NB4 (cell line): ENCODE measurements around a stretch of chr12.

DNA sequence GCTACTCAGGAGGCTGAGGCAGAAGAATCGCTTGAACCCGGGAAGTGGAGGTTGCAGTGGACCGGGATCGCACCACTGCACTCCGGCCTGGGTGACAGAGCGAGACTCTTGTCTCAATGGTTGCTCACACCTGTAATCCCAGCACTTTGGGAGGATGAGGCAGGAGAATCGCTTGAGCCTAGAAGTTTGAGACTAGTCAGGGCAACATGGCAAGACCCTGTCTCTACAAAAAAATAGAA, 6.5 kb upstream of the TNS2 start:
- RRBS: no CpG with 5 or more reads among the region's 7 CpGs

- RRBS: 48% methylated on average over 1 of the region's 10 CpGs
These were observed 5.7 kb downstream of the TNS2 start for GRCh38 chr12:53055522-53056086.

- RRBS: no CpG with 5 or more reads among the region's 7 CpGs
These were observed 9.3 kb upstream of the ITGB7 start for GRCh38 chr12:53216311-53216850.

DNA sequence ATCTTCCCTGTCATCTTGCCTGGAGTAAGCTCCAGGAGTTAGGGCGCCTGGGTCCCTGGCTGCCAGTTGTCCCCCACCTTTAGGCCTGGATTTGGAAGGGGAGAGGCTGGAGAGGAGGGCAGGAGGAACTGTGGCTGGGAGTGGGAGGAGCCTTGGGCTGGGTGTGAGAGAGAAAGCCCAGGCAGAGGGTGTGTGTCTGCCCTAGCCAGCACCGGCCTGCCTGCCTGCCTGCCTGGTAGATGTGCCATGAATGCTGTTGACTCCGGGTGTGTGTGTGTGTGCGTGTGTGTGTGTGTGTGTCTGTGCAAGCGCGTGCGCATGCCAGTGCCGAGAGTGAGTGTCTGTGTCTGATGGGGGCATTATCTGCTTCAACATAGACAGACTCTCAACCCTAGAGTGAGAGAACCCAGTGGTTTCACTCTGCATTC, 846 bp upstream of the RARG start:
- RRBS: 45% methylated on average over 1 of the region's 8 CpGs

DNA sequence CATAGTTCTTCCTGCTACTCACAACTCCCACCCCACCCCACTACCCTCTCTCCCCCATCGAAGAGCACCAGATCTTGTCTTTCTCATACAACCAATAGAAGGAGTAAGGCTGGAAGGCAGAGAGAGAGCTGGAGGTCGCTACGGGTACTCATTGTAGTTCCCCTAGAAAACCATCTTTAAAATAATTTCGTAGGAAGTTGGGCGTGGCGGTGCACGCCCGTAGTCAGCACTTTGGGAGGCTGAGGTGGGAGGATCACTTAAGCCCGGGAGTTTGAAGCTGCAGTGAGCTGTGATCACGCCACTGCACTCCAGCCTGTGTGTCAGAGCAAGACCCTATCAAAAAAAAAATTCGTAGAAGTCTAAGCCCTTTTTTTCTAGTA, 534 bp upstream of the ESPL1 start:
- RRBS: no CpG with 5 or more reads among the region's 11 CpGs

GRCh38 chr12:53287654-53288330, 7.5 kb upstream of the PFDN5 start:
- RRBS: 92% methylated on average over 1 of the region's 12 CpGs

GRCh38 chr12:53462182-53463102, 10.5 kb downstream of the PCBP2 start:
- RRBS: no CpG with 5 or more reads among the region's 10 CpGs

DNA sequence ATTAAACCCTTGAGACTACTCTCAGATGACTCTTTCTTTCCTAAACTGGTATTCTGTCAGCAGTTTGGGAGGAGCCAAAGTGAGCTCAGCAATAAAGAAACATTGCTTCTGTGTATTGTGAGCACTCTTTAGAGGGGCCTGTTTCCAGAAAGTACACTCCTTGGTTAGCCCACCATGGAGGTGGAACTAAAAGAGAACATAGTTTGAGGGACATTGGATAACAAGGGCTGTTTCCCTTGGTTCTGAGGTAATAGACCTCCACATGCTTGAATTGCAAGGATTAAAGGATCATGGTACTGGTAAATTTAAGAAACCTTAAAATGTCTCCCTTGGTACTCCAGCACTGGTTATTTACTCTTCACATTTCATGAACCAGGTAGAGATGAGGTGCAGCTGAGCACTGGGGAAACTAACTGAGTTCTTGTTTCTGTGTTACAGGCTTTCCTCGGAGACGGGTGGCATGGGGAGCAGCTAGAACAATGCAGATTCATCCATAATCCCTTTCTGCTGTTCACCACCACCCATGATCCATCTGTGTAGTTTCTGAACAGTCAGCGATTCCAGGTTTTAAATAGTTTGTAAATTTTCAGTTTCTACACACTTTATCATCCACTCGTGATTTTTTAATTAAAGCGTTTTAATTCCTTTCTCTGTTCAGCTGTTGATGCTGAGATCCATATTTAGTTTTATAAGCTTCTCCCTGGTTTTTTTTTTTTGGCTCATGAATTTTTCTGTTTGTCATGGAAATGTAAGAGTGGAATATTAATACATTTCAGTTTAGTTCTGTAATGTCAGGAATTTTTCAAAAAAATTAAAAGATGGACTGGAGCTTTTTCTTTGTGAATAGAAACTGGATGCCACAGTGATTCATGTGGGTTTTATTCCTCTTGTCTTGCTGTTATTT, 20.0 kb downstream of the MAP3K12 start:
- RRBS: no CpG with 5 or more reads among the region's 5 CpGs

GRCh38 chr12:53502273-53502948, 1.3 kb downstream of the TARBP2 start:
- RRBS: no CpG with 5 or more reads among the region's 13 CpGs

DNA sequence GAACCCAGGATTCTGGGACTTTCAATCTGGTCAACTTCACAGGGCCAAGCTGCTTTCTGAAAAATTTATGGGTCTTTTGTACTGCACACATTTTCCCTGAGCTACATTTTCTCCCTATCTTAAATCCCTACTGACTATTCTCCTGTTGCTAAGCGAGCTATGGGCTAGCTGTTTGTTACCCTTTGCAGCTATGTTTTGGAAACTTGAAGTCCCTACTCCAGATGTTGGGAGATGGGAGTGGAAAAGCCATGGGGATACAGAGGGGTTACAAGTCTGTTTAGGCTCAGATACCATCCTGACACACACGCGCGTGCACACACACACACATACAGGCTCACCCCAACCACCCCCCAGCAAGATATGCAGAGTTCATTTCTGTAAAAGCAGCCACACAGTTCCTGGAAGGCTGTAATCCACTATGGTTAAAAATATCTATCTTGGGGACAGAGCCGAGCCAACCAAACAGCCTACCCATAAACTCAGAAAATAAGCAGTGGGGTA, 15.8 kb downstream of the ATP5MC2 start:
- RRBS: no CpG with 5 or more reads among the region's 5 CpGs

- RRBS: under 1% methylated on average over 11 of the region's 90 CpGs
These were observed 23.8 kb upstream of the CALCOCO1 start for GRCh38 chr12:53750743-53751840.

DNA sequence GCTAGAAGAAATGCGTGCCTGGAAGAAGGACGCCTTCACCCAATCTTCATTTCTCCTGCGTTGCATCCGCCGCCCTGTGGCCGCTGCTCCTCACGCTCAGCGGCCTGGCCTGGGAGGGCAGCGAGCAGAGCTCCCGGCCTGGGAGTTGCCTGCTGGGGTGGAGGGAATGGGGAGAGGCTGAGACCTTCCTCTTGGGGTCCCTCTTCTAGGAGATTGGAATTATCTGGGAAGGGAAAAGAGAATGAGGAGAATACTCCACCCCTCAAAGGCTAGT, 2.4 kb upstream of the HOXC12 start:
- RRBS: no CpG with 5 or more reads among the region's 10 CpGs

DNA sequence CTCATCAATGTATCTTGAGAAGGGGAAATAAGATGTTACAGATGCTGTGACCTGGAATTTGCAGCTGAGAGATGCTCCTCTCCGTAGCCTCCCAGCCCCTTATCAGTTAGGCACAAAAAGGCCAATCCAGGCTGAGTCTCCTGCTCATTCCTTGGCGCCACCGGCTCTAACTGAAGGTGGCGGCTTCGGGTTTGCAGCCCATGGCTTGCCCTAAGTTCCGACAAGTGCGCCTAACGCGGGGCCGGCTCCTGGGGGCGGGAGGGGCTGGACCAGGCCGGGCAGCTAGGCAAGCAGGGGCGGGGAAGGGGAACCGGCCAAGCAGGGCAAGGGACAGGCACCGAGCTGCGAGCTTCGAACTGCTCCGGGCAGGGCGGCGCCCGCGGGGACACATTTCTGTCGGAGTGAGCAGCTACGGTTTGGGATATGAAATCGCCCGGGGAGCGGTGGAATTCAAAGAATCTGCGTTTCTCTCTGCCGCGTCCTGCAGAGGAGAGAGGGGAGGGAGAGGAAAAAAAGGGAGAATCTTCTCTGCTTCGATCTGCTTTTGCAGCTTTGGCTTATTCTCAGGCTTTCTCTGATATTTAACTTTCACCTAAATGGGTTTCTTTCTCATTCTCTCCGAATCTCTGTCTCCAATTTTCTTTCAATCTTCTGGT, 1.7 kb upstream of the HOXC12 start:
- RRBS: 86% methylated on average over 19 of the region's 32 CpGs

DNA sequence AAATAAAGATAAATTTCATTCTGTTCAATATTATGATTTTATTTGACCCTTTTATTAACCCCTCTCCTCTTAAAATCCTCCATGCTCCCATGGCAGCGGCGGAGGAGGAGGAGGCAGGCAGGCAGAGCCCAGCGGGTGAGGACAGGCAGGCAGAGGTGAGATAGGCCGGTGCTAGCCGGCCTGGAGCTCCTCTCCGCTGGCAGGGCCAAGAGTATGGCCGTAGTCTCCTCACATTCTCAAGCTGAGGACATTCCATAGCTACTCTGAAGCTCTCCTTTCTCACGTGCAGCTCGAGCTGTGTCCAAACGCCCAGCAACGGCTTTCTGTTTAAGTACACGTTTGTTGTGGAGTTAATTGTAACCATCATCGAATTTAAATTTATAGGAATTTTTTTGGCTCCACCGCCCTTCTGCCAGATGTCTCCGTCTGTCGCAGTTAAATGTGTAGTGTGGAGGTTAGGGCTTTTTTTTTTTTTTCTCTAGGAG, 3.5 kb downstream of the HOXC11 start:
- RRBS: no CpG with 5 or more reads among the region's 16 CpGs

- RRBS: 1% methylated on average over 9 of the region's 44 CpGs
These were observed 1.4 kb downstream of the HOXC10 start for GRCh38 chr12:53986067-53987045.

DNA sequence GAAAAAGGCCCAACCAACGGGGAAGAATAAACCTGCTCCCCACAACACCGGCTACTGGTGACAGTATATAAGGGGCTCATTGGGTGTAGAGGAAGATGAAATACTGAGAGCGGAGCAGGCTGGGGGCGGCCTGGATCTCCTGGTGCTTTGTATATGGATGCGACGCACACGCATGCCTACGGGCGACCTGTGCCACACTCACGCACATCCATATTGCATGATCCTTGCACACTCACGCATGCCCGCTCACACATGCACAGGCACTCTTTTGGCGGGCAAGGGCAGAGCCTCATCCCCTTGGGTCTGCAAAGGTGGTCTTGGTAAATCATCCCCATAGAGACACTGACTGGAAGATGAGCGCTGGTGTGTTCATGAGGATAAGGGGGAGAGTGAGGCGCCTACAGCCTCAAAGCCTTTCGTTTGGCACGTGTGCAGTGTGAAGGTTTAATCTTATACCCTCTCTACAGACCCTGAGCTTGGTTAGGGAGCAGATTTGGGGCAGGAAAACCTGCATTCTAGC, 2.2 kb downstream of the HOXC10 start:
- RRBS: no CpG with 5 or more reads among the region's 17 CpGs

DNA sequence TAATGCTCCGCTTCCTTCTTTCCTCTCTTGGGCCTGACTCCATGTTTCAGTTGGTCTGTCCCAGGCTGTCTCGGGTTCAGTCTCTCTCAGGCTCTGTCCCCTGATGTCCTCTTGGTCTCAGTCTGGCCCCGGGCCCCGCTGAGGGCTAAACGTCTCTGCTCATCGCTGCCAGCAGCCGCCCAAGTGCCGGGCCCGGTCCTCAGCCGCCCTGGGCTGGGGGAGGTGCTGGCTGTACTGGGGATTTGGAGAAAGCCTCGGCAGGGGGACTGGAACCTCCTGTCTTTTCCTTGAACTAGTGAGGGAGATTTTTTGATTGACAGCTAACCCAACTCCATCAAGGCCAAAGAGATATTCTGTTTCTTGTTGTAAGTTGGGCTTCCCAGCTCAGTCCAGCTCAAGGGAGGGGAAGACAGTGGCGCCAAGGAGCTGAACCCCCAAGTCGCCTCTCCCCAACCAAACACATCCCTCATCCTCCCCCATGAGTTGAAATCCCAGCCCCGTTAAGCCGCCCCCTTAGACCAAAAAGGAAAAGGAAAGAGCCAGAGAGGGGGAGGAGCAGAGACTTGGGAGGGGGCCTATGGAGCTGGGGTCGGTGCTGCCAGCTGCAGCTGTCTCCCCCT, 2.1 kb upstream of the HOXC9 start:
- RRBS: 91% methylated on average over 6 of the region's 16 CpGs

GRCh38 chr12:54258996-54259905, 20.7 kb downstream of the CBX5 start:
- RRBS: no CpG with 5 or more reads among the region's 9 CpGs

DNA sequence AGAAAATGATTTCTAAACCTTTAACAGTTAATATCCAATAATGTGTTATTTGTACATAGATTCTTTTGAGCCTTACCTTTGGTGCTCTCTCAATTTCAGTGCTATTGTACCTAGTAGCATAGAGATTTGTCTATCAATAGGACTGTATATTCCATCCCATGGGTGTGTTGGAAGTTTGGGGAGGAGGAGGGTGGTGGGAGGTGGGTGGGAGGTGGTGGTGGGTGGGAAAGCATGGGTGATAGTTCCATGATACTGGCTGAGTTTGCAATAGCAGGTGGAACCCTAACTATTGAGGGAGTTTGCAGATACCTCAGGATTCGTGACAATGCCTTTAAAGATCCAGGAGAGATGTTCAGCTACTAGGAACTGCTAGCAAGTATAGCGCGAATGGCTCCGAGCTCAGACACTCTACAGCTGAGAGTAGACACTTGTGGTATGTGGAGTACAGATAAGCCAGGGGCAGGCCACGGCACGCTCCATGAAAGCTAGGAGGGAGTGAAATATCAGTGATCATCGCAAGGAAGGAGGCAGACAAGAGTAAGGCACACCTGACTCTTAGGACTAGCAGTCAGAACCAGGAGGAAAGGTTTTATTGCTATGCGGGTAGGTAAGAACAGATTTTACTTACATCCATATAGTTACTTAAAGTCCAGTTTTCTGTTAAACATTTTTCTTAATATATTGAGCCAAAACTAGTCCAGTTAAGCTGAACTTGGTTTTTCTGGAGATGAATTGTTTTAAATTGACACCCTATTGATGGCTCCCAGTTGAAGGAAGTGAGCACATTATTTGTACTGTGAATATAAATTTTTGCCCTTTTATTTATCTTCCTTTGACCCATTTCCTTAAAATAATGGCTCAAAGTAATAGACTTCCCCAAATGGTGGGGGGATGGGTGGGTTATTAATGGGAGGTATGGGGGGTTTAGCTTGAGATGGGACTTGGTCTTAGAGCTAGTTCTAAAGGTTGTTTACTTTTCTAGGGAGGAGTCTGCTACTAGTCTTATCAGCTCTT, 5.5 kb downstream of the HNRNPA1 start:
- RRBS: no CpG with 5 or more reads among the region's 8 CpGs

DNA sequence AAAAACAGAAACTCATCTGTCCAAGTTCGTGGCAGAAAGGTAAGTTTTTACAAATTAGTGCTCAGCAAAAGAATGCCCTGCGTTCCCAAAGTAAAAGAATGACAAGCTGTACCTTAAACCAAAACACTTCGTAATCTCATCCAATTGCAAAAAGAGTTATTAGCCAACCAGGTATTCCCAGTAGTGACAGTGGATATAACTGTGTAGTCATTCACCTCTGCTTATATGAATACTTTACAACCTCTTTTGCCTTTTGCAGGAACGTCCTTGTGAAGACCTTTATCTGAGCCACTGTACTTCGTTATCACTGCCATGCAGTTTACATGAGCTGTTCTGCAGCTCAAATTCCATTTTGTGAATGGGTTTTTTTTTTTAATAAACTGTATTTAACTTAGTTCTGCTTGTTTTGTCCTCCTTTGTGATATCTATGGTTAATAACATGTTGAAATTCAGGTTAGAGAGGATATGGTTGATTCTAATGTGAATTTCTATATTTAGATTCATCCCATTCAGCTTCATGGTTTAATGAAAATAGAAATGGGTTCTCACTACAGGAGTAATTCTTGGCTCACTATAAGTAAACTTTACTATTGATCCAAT, 6.3 kb downstream of the HNRNPA1 start:
- RRBS: no CpG with 5 or more reads among the region's 5 CpGs